Right ventricle myocardium (tissue), 1 donor: ENCODE measurements around the genes LAMA5 and GATA5.

DNA sequence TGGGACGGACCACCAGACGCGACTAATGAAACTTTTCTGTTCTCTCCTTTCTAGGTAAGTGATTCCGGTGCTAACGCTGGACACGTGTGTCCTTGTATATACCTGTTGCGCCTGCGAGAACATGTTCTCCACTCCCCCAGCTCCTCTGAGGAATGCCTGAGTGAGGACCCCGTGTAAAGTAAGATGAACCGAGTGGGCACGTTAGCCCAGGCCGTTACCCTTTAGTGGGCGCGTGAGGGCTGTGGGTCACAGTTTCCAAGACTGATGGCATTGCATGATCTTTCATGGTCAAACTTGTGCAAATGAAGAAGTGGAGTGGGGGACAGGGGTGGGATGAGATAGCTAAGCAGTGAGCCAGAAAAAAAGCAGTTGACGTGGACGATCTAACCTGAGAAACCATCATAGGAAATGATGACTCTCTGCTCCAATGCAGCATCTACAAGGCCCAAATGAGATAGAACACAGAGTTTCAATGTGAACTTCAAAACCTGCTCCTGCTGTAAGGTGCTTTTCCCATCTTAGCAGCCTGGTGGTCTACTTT lies 249.8 kb downstream of the CDH4 start:
- PRO-cap, 2 experiments: no peak in any of the 2 experiments

DNA sequence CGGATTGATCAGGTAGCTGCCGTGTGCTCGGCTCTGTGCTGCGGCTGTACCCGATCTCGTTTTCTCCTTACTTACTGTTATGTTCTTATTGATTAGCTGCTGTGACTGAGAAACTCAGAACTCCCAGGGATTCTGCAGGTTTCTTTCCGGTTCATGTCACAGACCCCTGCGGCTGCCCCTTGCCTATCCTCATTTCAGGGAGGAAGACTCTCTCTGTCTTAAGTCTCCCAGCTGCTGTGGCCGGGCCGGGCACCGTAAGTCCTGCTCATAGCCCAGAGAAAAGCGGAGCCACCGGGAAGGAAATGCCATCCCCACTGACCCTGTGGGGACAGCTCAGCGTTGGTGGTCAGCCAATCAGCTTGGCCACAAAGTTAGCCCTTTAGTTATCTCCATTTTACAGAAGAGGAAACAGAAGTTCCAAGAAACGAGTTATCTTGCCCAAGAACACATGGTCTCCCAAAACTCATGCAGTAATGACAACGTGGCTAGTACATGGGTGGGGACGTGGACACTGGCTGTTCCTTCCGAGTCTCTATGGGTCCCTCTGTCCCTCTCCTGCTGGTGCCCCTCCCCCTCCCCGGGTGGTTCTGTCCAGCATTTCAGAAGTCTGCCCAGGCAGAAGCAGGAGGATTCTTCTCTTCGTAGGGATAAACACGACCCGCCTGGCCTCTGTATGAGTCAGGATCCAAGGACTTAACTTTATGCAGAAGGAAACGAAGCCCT lies 273.7 kb downstream of the CDH4 start:
- PRO-cap, 2 experiments: no peak in any of the 2 experiments

GRCh38 chr20:61648576-61648904 lies 396.5 kb downstream of the CDH4 start:
- PRO-cap, 2 experiments: no peak in any of the 2 experiments

DNA sequence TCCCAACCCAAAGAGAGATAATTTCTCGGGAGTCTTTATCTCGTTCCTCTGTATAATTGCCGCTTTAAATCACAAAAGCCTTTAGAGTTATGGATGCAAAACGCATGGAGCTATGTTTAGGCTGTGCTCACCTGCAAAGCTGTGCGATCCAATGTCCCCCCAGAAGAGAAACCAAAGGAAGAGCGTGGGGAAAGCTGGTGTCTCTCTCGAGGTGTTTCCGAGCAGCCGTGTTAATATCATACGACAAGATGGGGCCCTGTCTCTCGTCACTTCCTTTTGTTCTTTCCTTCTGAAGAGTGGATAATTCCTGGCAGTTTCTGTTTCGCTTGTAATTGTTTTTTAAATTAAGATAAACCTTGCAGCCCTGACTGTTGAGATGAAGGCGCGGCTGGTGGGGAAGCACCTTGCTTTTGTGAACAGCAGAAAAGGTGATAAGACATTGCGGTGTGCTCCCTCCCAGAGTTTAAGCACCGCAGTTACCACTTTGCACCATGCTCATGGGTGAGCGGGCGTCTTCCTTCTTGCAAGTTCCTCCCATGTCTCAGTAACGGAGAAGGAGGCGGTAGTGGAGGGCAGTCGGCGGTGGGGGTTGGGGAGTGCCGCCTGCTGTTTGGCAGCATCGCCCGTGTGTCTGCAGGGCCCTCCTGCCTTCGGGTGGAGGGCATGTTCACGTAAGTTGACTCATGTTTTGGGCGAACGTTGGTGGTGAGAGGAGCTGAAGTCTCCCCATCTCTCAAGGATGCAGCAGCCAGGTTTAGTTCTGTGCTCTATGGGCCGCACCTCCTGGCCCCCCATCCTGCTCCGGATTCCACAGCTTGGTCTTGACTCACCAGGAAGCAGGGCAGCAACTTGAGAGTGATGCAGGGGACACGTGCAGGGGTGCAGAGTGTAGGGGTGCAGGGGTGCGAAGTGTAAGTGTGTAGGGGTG lies 345.9 kb downstream of the TAF4 start:
- PRO-cap, 2 experiments: no peak in any of the 2 experiments

DNA sequence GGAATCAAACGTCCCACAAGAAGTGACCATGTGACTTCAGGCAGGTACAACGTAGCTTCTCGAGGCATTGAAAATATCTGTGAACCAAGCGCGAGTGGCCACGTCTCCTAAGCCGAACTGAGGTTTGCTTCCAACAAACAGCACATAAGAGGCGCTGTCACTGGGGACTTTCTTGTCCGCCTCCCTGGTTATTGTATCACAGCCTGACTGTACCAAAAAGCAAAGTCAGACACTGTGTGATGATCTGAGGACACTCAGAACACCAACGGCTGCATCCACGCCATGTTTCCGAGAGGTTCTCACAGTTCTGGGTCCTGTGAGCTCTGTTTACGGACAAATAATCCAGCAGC lies 47.7 kb downstream of the TAF4 start:
- PRO-cap, 2 experiments: no peak in any of the 2 experiments

DNA sequence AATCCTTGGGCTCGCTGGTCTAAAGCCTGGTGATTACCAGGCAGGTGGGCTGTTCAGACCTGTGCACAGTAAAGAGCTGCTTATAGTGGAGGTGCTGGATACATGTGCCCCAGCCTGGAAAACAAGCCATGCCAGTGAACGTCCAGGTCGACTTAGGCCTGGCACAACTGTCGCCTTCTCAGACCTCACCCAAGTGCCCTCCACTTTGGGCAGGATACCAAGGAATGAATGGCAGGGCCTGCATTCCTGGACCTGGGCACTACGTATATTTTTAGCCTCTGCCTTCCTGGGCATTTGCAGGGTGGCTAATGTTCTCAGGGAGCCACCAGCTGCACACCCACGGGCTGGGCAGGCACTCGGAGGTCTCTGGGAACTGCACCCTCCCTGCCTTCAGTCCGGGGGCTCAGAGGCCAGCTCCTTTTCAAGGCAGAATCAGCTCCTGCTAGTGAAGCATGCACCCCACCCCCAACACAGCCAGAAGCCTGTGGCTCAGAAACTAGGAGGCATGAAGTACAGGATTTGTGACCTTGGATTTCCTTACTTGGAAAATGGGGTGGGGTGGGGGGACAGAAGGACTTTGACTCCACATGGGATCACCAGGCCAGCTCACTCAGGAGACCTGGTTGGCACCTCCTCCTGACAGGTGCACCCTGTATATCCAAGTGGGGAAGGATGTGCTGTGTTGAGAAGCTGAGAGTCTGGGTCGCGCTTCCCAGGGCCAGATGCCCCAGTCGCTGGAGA lies 2.6 kb upstream of the LSM14B start:
- PRO-cap, 2 experiments: peak in 2 of 2 experiments; most common plus-strand start position 334 of the sequence (in 2); most common minus-strand start position 195 of the sequence (in 2)

- PRO-cap, 2 experiments: no peak in any of the 2 experiments
Observed at GRCh38 chr20:62143998-62144144, 302 bp downstream of the SS18L1 start.

GRCh38 chr20:62159814-62160318 lies 16.3 kb downstream of the SS18L1 start:
- PRO-cap, 2 experiments: no peak in any of the 2 experiments

DNA sequence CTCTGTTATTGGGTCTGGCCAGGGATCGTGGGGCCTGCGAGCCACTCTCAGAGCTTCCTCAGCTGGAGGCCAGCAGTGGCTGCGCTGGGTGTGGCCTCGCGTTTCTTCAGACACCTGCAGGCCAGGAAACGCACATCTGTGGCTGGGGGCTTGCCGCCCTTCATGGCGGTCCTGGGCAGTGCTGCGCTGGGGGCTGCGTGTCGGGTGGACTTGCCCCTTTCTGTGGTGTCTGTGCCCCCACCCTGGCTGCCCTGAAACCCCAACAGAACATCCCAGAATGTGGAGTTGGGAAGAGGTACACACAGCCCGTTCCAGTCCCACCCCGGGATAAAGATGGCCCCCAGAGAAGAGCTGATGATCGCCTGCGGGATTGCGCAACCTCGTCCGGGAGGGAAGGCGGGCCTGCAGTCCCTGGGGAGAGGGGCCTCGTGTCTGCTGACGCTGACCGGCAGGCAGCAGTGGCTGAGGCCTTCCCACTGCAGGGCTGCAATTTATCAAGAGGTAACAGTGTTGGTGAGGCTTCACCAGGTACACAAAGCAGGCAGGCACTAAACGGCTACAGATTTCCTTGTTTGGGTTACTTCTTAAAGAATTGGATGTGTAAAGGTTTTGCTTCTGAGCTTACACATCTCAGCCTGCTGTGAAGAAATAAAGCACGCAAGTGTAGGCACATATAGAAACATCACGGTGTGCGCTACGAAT lies 16.8 kb upstream of the MTG2 start:
- PRO-cap, 2 experiments: no peak in any of the 2 experiments

DNA sequence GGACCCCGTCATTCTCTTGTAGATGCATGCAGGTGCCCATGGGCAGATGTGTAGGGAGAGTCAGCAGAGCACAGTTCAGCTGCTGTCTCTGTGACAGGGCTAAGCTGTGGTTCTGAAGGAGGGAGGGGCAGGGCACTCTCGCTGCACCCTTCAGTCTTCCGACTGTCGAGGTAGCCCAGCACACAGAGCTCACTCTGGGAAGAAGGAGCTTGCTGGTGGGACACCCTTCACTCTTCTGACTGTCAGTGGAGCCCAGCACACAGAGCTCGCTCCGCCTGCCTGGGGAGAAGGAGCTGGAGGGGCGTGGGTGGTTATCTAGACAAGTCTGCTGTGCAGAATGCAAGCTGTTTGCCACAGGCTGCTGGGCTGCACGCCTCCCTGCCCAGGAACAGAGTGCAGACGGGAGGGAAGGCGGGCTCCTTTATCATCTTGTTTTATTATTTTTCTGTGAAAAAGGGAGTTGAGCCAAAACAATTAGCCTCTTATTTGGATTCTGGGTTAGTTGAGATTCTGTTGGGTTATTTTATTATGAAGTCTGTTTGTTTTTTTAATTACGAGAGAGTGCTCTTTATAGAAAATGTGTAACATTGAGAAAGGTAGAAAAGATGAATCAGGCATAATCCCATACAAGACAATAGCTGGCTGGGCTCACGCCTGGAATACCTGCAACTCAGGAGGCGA lies 28.2 kb upstream of the ADRM1 start:
- PRO-cap, 2 experiments: no peak in any of the 2 experiments

- PRO-cap, 2 experiments: no peak in any of the 2 experiments
Observed at GRCh38 chr20:62316501-62317421, 14.0 kb downstream of the ADRM1 start.

DNA sequence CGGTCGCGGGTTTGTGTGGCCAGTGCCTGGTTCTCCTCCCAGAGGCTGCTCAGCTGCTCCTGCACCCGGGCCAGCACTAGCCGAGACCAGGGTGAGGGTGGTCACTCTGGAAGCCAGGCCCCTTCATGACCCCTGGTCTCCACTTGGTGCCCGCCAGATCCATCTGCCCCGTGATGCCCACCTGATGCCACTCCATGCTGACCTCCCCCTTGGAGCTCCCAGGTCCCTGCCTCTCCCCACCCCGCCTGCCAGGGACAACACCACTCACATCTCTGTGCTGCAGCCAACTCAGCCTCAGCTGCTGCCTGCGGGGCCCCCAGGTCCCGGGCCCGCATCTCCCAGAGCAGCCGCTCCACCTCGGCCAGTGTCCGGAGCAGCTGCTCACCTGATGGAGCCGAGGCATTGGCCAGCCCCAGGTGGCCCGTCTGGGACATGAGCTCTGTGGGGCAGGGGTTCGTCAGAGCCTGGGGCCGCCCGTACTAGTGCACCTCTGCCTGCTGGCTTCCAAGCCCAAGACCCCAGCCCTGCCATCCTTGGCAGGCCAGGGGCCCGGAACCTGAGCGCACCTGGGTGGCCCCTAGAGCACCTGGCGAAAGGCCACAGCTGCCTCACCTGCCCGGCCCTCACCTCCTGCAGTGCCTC lies 15.9 kb downstream of the ADRM1 start:
- PRO-cap, 2 experiments: no peak in any of the 2 experiments

DNA sequence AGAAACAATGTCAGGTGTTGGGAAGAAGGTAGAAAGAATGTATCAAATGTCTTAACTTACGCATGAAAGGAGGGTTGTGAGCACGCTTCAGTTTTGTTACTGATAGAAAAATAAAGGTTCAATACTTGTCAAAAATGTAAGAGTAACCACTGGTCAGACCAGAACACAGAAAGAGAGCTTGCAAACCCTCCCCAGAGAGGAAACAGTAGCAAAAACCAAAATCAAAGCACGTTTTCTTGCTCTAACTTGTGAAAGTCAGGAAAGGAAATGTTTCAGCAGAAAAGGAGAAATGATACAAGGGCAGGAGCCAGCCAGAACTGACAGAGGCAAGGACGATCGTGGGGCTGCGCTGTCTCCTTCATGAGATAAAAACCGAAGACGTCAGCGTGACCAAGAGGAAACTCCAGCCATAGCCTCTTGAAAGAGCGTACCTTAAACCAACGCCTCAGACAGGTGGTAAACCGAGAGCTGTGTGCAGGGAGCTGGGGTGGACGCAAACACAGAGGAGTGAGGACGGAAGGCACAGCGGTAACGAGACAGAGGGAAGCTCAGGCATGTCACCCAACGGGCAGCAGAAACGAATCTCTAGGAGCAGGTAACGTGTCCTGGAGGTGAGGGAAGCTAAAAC lies 27.5 kb downstream of the LAMA5 start:
- PRO-cap, 2 experiments: no peak in any of the 2 experiments

- PRO-cap, 2 experiments: peak in 2 of 2 experiments; most common minus-strand start chr20:62367312 (in 2)
Observed at GRCh38 chr20:62366897-62367690, at the start of gene LAMA5. TSS of gene LAMA5 (minus strand) at chr20:62367312.

DNA sequence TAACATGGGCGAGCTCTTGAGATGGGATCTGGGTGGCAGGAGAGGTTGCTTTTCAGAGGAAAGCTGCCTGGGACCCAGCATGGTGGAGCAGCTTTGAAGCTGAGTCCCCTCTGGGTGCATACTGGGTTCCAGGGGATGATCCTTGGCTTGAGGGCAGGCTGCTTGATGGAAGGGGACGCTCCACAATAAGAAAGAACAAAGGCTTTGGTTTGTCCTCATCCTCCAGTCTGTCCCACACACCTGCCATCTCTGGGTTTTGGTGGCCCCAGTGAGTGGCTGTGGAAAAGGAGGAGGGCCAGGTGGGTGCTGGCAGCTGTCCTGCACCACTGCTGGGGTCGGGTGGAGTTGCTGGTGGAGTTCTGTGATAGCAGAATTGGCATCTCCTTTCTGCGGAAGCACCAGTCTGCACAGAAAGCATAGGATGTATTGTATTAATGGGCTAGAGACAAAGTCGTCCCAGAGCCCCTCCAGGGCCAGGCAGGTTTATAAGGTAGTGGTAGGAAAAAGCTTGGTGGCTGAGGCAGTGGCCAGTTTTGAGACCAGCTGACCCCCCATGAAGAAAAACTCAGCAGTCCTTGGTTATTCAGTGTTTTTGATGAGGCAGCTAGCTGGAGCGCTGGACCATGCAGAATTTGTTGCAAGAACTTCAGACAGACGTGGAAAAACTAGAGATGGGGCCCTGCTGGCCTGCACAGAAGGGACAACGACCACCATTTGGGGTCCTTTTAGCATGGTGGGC lies 2.4 kb downstream of the RPS21 start:
- PRO-cap, 2 experiments: no peak in any of the 2 experiments

GRCh38 chr20:62390416-62390769 lies 3.5 kb downstream of the RPS21 start:
- PRO-cap, 2 experiments: no peak in any of the 2 experiments

DNA sequence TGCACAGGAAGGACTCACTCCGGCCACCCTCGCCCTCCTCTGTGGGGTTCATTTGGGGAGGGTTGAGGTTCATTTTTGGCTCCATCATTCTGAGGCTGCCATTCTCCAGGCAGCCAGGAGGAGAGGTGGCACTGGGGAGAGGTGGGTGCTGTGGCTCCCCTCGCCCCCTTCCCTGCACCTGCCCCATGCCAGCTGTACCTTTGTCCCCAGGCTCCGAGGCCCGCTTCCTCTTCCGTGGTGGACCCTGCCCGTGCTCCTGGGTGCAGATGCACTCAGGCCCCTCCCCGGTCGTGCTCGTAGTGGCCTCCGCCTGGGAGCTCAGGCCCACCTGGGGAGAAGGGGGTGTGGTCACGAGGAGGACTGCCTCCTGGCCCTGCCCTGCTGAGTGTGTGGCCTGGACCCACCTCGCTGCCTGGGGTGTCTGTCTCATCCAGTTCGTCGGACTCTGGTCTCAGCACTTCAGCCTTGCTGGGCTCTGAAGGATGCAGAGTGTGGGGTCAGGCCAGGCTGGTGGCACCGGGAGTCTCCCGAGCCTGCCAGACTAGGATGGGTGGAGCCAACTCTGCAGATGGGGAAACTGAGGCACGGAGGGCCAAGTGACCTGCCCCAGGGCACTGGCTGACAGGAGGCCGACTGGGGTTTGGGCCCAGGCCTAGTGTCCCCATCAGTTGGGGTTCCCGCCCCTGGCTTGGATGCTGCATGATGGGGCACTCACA lies 5.5 kb upstream of the CABLES2 start:
- PRO-cap, 2 experiments: no peak in any of the 2 experiments

DNA sequence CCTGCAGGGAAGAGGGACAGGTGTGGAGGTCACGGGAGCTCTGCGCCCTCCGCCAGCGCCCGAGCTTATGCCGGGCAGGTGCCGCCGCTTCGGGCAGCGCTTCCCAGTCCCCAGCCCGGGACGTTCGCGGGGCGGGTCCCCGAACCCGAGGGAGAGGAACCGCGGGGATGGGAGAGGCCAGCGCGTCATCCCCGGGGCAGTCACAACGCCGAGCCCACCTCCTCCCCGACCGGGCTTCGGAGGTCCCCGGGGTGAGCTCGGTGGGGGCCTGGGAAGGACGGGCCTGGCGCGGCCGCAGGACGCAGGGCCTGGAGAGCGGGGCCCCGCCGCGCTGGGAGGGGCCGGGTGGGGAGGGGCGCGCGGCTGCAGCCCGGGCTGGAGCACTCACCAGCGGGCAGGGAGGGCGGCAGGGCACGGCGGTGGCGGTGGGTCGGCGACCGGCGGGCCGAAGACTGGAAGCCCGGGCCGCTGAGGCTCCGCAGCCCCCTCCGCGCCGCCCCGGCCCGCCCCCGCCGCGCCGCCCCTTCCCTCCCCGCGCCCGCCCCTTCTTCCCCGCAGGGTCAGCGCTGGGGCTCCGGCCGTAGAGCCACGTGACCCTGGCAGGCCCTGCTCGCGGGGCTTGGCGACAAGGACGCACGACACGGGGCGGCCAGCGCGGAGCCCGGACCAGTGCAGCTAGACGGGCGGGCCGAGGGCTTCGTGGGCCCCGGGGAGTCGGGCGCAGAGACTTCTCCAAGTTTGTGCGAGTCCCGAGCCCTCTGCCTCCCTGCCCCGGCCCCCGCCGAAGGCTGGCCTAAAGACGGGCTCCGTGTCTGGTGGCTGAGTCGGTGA lies at the start of gene GATA5:
Gene GATA5 (minus strand): TSS at position 454 of the 831 bp plus-strand sequence.
- PRO-cap, 2 experiments: peak in 2 of 2 experiments; most common plus-strand start position 602 of the sequence (in 1); most common minus-strand start position 454 of the sequence (in 2)

GRCh38 chr20:62494598-62495057 lies 18.8 kb upstream of the GATA5 start:
- PRO-cap, 2 experiments: peak in 2 of 2 experiments; most common plus-strand start chr20:62494812 (in 2); most common minus-strand start chr20:62494729 (in 2)

- PRO-cap, 2 experiments: no peak in any of the 2 experiments
Observed at GRCh38 chr20:62495058-62495623, 19.3 kb upstream of the GATA5 start.